AG04450 (cell line): ENCODE data around the gene PFKP.

- CAGE, long polyA plus RNA = start-site peak on the plus strand at chr10:3067564-3067578, 26 and 23 reads in 2 replicates
- RRBS = 2% methylated on average over 67 of the region's 122 CpGs
These were observed at the start of gene PFKP for GRCh38 chr10:3066685-3067749. TSS of gene PFKP (plus strand) at chr10:3067548.

- CAGE, long polyA plus RNA = no peak
- RRBS = no CpG with 5 or more reads among the region's 11 CpGs
These were observed 745 bp upstream of the PITRM1 start for GRCh38 chr10:3173365-3173689.

DNA sequence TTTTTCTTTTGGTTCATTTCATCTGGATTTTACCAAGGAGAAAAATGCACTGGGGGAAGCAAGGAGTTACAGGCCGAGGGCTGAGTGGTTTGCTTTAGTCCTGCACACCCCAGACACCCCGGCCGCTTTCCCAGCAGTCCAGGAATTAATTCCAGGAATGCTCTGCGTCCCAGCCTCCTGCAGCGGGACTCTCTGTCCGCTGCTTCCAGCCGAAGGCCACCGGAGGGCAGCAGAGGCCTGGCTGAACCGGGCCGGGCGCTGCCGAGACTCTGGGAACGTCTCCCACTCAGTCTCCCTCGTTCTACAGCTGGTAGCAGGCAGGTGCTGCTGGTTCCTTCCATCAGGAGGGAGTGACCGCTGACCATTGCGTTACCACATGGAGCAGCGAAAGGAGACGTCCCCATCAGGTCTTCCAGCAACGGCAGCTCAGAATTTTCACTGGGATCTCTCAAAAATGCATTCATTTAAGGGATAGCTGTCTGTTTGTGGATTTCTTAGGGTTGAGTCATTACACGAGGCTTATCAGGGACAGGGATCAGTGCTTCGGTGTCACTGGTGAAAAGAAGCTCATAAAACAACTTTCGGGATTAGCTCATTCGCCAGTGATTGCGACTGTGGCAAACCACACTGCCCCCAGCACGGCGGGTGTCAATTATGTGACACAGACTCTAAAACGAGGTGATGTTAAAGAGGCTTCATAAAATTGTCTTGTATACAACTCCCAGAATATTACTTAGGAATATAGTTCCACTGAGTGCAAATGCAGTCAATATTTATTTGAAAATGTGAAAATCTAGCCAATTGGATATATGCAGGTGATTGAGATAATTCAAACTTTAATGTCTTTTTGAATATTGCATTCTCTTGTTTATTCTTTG is 25.0 kb upstream of the PITRM1 start:
- CAGE, long polyA plus RNA = no peak
- RRBS = under 1% methylated on average over 5 of the region's 27 CpGs

GRCh38 chr10:3455325-3455827 is 282.8 kb upstream of the PITRM1 start:
- CAGE, long polyA plus RNA = no peak
- RRBS = no CpG with 5 or more reads among the region's 10 CpGs

DNA sequence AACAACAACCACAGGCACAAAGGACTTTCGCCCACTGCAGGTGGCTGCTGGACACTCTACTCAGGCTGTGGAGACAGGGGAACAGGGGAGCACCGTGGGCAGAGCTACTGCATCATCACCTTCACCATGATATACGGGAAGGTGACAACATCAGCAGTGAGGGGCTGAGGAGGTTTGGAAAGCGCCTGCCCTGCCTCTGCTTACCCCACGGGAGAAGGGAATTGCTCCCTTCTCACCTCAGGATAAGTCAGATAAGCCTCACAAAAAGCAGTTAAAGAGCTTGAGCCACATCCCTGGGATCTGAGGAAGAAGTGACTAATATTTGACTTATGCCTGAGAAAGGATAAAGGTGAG is 217.6 kb downstream of the KLF6 start:
- CAGE, long polyA plus RNA = no peak
- RRBS = no CpG with 5 or more reads among the region's 5 CpGs

DNA sequence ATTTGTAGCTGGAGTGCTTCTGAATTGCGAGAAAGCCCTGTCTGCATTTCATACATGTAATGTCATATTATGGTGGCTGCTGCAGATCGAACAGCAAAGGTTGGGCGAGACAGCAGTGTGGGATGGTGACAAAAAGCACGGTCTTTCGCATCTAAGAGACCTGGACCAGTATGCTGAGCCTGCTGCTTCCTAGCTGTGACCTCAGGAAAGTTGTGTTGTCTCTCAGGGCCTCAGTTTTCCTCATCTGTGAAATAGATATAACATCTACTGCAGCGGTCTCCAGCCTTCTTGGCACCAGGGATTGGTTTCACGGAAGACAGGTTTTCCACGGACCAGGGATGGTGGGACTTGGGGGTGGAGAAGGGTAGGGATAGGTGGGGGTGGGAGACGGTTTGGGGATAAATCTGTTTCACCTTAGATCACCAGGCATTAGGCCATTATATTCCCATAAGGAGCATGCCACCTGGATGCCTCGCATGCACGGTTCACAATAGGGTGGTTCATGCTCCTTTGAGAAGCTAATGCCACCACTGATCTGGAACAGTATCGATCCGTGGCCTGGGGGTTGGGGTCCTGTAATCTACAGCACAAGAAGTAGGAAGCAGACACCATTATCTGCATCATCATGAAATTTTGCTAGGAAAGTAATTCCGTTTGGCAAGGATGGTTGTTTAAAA is 10.9 kb downstream of the KLF6 start:
- CAGE, long polyA plus RNA = no peak
- RRBS = no CpG with 5 or more reads among the region's 14 CpGs

- CAGE, long polyA plus RNA = no peak
- RRBS = no CpG with 5 or more reads among the region's 14 CpGs
These were observed 4.0 kb downstream of the KLF6 start for GRCh38 chr10:3781015-3781454.

- CAGE, long polyA plus RNA = no peak
- RRBS = no CpG with 5 or more reads among the region's 4 CpGs
These were observed 2.3 kb downstream of the KLF6 start for GRCh38 chr10:3782765-3783046.

GRCh38 chr10:3803687-3804872 is 19.1 kb upstream of the KLF6 start:
- CAGE, long polyA plus RNA = no peak
- RRBS = no CpG with 5 or more reads among the region's 18 CpGs

- CAGE, long polyA plus RNA = no peak
- RRBS = no CpG with 5 or more reads among the region's 7 CpGs
These were observed 89.9 kb upstream of the KLF6 start for GRCh38 chr10:3874775-3875381.

GRCh38 chr10:3892265-3893067 is 107.5 kb upstream of the KLF6 start:
- CAGE, long polyA plus RNA = no peak
- RRBS = no CpG with 5 or more reads among the region's 5 CpGs

DNA sequence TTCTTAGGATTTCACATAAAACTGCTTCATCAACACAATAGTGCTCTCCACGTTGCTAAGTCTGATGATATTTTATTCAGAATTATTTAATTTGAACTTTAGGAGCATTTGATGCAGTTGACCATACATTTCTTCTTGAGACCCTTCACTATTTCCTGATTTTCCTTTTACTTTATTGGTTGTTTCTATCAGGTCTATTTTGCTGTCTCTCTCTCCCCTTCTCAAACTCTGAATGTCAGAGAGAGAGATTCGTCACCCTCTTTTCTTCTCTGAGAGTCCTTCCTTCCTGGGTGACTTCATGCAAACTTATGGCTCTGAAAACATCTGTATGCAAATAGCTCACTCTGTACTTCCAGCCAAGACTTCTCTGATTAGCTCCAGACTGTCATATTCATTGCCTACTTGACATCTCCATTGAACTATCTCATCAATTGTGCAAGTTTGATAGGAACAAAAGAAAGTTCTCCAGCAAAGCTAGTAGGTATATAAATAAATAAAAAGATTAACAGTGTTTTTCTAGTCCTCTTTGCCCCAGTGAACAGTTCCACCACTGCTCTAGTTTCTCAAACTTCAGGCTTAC is 191.7 kb upstream of the KLF6 start:
- CAGE, long polyA plus RNA = no peak
- RRBS = no CpG with 5 or more reads among the region's 2 CpGs

DNA sequence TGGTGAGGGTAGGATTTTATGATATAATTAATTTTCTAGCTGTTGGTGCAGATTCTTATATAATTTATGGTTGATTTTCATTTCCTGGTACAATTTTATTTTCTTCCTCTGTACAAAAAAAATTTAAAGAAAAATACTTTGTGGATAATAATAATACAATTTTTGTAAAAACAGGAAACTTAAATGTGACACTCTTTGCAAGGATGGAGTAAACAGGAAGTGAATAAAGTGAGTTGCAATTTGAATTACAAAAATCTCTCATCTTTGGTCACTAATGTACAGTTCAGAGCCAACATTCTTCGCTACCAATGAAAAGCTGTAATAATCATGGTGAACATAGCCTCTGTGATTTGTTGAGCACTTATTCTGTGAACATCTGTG is 295.1 kb upstream of the KLF6 start:
- CAGE, long polyA plus RNA = no peak
- RRBS = no CpG with 5 or more reads among the region's 1 CpG

GRCh38 chr10:4246719-4247531 is 461.9 kb upstream of the KLF6 start:
- CAGE, long polyA plus RNA = no peak
- RRBS = no CpG with 5 or more reads among the region's 9 CpGs

- CAGE, long polyA plus RNA = no peak
- RRBS = no CpG with 5 or more reads among the region's 7 CpGs
These were observed 509.9 kb upstream of the AKR1E2 start for GRCh38 chr10:4316216-4316454.

GRCh38 chr10:4733010-4733791 is 92.8 kb upstream of the AKR1E2 start:
- CAGE, long polyA plus RNA = no peak
- RRBS = no CpG with 5 or more reads among the region's 8 CpGs

DNA sequence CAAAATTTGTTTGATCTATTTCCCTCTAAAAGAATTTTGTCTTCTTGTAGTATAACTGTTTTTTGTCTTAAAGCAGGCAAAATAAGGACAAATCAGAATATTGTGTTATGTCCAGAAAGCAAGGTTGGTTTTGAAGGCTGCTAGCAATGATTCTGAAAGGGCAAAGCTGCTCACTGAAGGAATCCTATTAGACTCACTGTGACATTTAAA is 61.1 kb upstream of the AKR1C1 start:
- CAGE, long polyA plus RNA = no peak

DNA sequence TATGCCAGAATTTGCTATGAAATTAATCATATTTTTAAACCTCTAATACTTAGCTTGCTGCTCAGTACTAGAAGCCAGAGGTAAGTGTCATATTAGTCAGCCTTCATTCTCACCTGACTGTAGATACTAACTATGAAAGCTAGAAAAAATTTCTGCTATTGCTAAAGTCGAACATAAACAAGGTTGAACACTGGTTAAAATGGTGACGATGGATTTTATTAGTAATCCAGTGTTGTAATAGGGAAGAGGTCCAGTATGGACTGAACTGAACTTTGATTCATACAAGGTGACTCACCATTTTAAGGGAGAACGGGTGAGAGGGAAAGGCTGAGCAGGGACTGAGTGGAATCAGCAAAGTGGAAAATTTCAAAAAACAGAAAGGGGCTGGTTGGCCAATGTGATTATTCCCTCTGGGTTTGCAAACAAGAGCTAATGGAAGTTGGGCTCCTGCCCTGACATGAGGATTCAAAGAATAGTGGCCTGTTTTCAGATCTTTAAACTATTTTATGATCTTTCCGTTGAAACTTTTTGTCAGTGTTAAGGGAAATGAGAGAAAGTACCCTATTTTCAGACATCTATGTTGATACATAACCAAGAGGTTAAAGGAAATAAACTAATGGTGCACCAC is 15.5 kb upstream of the AKR1C1 start:
- CAGE, long polyA plus RNA = no peak
- RRBS = no CpG with 5 or more reads among the region's 4 CpGs

DNA sequence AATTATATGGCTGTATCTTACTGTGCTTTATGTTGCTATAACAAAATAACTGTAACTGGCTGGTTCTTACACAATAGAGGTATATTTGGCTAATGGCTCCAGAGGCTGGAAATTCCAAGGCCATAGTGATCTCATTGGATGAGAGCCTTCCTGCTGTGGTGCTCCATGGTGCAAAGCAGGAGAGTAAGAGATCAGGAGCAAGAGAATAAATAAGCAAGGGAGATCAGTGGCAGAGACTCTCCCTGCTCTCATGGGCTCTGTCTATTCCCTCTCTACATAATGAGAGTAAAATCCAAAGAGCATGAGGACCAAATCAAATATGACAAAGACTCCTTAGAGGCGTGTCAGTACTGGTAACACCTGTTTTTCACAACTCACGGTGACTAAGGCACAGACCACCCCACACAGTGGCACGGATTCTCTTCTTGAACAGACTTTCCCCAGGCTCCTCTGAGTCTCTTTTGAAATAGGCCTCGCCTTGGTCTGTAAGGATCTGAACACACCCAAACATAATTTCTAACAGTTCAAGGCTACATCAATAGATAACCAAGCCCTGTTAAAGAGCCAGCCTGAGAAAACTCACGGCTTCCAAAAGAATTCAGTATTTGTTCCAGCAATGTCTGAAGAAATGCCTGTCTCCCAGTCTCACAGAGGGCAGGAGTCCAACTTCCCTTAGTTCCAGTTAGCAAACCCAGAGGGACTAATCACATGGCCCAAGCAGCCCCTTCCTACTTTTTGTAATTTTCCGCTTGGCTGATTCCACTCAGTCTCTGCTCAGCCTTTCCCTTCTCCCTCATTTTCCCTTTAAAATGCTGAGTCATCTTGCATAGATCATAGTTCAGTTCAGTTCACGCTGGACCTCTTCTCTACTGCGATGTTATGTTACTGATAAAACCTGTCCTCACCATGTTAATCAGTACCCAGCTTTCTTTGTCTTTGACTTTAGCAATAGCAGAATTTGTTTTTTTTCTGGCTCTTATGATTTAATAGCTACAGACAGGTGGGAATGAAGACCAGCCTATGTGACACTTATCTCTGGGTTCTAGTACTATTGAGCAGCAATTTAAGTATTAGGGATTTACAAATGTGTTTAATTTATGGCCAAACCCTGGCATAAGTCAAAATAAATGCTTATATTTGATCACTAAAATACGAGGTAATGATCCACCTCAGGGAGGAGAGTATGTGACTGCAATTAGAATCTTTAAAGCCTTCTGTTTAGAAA is 22.7 kb upstream of the AKR1C3 start:
- CAGE, long polyA plus RNA = no peak
- RRBS = no CpG with 5 or more reads among the region's 9 CpGs

- CAGE, long polyA plus RNA = no peak
- RRBS = no CpG with 5 or more reads among the region's 4 CpGs
These were observed 57.8 kb downstream of the AKR1C4 start for GRCh38 chr10:5254528-5254841.